AG08470 (cell line): Measurements from ENCODE around the gene HYI.

GRCh38 chr1:43450986-43451823 is 2.5 kb downstream of the HYI start:
- RRBS = 67% methylated on average over 1 of the region's 19 CpGs

DNA sequence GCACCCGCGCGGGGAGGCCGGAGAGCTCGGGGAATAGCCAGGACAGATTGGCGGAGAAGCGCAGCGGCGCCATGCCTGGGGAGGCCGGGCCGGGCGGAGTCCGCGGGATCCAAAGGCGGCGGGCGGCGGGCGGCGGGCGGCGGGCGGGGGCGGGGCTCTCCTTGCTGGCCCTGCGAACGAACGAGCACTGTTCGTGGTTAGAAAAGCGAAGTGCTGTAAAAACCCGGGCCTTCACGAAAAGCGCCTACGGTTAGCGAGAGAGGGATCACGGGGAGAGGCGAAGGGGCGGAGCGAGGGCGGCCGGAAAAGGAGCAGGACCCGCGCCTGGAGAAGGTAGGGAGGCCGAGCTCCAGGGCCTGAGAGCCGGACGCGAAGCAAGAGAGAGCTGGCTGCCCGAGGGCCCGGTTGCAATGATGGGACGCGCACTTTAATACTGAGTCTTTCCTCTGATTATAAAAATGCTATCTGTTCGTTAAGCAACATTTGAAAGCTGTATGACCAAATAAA is at the start of gene HYI:
HYI (minus strand) TSS at position 211 of the 507 bp plus-strand sequence.
- RRBS = 4% methylated on average over 17 of the region's 51 CpGs

DNA sequence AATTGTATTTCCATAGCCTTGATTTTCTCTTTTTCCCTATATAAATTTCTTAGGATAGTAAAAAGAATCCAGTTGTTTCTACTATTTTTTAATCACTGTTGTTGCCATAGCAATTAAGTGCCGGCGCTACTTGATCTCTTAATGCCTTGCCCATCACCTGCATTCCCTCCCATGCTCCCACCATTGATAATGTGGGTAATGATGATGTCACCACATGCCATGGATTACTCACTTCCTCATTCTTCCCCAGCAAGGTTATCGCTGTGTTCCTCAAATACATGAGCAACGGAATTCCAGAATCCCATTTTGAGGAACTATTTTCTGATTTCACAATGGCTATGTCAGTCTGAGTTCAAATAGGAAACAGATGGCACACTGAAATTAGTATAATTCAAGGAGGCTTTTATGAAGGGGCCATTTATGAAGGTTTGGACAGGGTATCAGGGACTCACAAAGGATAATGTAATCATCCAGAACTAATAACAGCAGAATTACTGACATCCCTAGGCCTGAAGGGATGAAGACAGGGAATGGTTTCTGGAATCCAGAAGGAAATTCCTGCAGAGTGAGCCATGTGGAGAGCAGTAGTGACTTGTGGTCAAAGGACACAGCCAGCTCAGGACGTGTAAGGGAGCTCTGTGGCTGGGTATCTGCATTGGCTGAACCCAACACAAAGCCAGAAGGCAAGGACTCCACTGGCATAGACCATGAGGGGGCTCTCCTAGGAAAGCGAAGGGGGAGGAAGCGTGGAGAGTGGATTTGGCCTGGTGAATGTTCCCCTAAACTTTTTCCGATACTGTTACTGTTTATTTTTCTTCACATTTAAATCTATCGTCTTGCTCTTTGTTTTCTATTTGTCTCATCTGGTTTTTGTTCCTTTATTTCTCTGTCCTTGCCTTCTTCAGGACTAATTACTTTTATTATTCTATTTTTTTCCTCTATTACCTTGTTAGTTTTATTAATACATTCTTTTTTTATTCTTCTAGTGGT is 19.0 kb upstream of the HYI start:
- RRBS = no CpG with 5 or more reads among the region's 9 CpGs

DNA sequence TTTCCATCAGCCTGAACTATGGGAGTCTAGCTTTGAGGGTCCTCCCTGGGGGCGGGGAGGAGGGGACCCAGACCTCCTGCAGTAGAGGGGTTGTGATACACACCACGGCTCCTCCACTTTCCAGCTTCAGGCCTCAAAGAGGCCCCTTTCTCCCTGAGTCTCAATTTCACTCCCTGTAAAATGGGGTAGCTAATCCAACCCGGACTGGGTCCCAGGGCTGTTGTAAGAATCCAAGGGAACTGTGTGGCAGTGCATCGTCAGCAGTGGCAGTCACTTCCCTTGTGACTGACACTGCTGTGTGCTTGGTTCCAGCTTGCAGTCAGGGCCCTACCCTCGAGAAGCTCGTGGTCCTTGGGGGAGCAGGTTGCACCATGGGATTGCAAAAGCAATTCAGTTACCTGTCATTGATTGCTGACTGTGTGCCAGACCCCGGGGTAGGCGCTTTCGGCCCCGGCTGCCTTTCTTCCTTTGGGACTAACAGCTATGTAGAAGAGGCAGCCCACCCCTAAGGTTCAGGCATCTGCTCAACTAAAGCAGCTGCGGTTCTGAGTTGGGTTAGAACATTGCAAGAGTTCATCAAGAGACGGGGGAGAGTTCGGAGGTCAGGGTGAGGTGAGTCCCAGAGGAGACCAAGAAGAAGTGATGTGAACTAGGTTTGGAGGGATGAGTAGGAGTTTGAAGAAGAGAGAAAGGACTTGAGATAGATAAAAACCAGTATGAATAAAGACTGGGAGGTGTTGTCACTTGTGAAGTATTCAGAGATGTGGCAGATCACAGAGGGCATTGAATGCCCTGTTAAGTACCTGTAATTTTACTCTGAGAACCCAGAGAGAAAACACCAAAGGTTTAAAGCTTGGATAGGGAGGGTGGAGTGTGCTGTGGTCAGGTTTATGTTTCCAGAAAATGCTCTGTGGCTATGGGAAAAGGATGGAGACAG is 3.0 kb downstream of the PTPRF start:
- RRBS = no CpG with 5 or more reads among the region's 13 CpGs

- RRBS = no CpG with 5 or more reads among the region's 16 CpGs
Measured at GRCh38 chr1:43540697-43541235, 10.1 kb downstream of the PTPRF start.

- RRBS = no CpG with 5 or more reads among the region's 10 CpGs
Measured at GRCh38 chr1:43669056-43669687, 19.2 kb downstream of the KDM4A start.

DNA sequence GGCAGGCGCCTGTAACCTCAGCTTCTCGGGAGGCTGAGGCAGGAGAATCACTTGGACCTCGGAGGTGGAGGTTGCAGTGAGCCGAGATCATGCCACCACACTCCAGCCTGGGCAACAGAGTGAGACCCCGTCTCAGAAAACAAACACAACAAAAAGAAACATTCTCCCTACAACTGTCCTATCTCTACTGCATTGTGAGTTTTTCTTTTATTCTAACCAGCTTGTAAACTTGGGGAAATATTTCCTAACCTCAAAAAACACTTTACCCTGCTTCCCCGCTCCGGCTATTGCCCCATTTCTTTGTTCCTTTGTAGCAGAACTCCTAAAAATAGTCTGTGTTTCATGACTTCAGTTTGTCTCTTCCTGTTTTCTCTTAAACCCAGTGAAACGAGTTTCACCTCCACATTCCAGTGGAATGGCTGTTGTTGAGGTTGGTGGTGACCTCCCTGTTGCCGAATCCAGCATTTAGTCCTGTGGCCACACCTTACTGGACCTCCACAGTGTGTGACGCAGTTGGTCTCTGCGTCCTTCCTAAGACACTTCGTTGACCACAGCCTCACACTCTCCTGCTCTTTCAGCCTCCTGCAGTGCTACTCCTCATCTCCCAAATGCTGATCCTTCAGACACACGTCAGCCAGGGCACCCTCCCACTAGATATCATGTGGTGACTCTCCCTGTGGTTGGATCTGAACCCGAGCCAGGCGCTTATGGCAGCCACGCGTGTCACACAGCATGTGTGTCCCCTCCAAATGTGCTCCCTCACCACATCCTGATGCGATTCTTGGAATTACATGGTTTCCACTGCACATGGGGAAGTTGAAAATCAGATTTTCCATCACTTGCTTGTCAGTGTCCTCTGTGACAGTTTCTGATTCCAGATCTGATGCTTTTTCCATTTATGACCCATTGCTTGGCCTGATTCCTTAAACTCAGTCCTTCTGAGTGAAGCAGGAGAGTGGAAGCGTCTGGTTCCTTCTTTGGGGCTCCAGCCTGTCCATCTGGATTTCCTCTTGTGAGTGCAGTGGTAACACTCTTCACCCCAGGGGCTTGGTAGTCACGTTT is 99.2 kb upstream of the ARTN start:
- RRBS = no CpG with 5 or more reads among the region's 20 CpGs

- RRBS = no CpG with 5 or more reads among the region's 4 CpGs
Measured at GRCh38 chr1:43915987-43916504, 17.6 kb upstream of the ARTN start.

- RRBS = 0% methylated on average over 3 of the region's 10 CpGs
Measured at GRCh38 chr1:43947549-43948536, 1.1 kb downstream of the IPO13 start.

DNA sequence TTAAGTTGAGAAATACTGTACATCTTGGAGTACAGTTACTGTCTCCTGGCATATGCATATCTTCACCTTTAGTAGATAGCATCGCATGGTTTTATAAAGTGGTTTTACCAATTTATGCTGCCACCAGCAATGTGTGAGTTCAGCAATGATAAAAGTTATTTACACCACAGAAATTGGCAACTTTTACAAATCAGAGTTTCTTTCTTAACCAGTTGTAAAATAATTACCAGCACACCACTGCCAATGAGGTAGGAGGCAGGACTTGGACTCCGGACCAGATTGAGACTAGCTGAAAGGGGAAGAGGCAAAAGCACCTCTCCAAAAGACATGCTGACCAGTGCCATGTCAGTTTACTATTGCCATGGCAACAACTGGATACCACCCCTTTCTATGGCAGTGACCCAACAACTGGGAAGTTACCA is 18.8 kb upstream of the SLC6A9 start:
- RRBS = no CpG with 5 or more reads among the region's 2 CpGs

DNA sequence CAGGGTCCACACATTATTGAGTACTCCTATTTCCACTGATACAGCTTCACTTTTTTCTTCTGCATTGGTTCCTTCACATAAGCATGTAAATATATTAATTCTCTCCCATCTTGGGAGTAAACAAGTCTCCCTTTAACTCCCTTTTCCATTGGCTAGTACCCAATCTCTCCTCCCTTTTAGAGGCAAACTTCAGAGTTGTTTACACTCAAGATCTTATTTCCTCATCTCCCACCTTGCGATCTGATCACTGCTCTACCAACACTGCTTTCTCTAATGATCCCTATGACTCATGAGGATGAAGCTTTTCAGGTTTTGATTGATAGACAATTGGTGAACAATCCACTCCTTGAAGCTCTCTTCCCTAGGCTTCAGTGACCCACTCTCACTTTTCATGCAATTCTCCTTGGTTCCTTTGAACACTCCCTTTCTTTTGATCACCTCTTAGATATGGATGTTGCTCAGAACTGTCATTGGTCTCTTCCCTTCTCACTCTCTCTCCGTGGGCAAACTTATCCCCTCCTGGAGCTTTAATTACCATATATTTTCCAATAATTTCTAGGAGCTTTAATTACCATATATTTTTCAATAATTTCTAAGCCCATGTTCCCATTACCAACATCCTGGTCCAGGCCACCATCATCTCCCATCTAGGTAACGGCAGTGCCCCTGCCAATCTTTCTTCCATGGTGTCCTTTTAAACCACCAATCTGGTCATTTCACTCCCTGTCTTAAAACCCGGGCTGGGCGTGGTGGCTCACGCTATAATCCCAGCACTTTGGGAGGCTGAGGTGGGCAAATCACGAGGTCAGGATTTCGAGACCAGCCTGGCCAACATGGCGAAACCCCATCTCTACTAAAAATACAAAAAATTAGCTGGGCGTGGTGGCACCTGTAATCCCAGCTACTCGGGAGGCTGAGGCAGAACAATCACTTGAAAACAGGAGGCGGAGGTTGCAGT is 20.7 kb downstream of the DMAP1 start:
- RRBS = no CpG with 5 or more reads among the region's 12 CpGs

DNA sequence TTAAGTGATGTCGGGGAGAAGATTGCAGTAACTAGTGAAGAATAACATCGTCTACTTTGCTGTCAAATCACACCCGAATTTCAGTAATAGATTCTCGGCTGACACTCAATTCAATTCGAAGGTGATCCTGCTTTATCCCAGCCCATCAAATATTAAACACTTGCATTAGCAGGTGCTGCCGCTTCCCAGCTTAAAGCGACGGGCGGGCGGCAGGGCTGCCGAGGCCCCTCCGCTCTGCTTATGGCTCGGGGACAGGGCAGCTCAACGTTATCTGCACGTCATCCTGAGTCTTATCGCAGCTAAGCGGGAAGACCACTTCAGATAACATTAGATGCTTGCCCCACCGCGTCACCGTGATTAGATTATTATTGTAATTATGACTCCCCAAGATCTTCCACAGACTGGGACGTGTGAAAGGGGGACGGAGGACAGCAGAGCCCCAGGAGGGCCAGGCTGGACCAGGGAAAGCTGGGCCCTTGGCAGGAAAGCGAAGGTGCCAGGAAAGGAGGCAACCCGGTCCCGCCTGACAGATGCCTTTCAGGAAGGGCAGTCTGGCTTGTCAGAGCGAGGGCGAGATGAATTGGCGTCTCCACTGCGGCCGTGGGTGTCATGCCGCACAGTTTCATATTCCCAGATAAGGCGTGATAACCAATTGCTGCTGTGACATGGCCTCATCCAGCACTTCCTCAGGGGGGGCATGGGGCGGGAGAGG is 36.9 kb downstream of the DMAP1 start:
- RRBS = no CpG with 5 or more reads among the region's 33 CpGs

- RRBS = no CpG with 5 or more reads among the region's 15 CpGs
Measured at GRCh38 chr1:44261419-44262296, 48.4 kb downstream of the DMAP1 start.

DNA sequence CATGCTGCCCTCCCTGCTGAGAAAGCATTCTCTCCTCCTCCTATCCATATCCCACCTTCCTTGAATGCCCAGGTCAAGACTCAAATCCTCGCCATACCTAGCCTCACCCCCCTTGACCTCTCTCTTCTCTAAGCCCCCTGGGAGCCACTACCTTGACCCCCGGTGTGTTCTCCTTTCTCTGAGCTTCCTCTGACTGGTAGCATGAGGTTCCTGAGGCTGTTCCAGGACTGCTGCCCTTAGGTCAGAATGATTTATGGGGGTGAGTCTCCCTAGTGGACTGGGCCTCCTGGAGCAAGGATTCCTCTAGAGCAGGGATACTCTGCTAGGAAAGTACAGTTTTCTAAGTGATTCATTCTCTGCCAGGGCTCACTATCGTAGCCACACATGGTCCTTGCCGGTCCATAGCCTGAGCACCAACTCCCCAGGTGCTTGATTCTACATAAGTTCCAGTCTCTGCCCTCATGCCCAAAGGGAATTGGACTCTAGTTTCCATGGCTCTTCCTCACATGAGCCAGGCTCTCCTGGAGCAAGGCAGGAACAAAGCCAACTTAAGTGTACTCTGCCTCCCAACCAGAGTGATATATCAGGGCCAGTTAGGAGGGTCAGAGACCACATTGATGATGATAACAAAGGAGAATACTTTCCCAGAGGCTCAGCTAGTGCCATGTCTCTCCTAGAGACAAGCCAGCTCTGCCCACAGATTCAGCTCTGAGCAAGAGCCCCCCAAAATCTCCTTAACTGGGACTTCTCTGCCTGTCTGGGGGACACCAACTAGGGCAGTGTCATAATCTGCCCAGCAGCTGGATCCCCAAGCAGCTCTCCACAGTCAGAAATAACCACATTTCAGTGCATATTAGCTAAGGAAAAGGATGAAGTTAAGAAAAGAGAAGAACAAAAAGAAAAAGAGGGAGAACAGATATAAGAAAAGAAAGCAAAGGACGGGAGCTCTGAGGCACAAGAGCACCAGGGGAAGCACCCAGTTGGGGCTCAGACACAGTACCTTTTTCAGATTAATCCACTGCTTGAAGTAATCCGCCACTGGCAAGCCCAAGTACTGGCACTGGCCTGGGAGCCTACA is 70.9 kb downstream of the ERI3 start:
- RRBS = no CpG with 5 or more reads among the region's 6 CpGs

- RRBS = 21% methylated on average over 4 of the region's 37 CpGs
Measured at GRCh38 chr1:44408376-44409336, 3.6 kb downstream of the RNF220 start.

DNA sequence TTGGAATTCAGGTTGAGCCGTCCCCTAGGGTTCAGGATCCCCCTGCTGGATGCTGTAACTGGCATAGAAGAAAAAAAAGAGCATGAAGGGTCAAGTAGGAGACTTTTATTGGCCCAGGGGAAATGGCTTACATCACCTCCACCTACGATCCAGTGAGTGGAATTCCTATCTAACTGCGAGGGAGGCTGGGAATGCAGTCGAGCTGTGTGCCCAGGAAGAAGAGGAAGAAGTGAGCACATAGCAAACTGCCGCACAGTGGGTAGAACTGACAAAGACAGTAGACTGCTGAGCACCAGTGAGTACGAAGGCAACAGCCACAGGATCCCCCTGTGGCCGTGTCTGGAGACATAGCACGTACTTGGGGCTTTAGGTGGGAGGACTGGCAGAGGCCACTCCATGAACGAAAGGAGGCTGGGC is 79.1 kb downstream of the RNF220 start:
- RRBS = no CpG with 5 or more reads among the region's 9 CpGs

DNA sequence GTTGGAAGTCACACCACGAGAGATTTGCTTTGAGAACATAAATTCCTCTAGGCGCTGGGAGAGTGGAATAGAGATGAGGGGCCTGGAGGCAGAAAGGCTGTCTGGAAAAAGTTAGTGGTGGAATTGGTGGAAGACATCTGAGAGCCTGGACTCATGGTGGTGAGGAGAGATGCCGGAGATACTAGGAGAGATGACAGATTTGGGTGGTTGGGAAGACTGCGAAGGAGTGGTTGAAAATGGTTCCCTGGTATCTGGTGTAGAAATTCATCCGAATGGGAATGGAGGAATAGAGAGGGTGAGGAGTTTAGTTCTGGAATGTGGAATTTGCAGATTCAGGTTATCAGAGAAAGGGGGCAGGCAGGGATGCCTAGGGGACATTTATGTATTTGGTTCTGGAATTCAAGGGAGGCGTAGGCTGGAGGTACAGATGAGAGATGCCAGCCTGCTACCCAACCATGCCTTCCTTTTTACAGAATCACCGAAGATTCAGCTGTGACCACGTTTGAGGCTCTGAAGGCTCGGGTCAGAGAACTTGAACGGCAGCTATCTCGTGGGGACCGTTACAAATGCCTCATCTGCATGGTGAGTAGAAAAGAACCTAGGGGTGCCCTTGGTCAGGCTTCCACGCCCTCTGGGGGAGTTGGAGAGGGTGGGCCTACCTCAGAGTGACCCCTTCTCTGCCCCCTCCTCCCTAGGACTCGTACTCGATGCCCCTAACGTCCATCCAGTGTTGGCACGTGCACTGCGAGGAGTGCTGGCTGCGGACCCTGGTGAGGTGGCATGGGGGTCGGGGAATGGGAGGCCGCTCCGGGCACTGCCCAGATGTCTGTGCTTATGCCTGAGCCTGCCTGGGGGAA is 24.9 kb downstream of the TMEM53 start:
- RRBS = no CpG with 5 or more reads among the region's 22 CpGs

DNA sequence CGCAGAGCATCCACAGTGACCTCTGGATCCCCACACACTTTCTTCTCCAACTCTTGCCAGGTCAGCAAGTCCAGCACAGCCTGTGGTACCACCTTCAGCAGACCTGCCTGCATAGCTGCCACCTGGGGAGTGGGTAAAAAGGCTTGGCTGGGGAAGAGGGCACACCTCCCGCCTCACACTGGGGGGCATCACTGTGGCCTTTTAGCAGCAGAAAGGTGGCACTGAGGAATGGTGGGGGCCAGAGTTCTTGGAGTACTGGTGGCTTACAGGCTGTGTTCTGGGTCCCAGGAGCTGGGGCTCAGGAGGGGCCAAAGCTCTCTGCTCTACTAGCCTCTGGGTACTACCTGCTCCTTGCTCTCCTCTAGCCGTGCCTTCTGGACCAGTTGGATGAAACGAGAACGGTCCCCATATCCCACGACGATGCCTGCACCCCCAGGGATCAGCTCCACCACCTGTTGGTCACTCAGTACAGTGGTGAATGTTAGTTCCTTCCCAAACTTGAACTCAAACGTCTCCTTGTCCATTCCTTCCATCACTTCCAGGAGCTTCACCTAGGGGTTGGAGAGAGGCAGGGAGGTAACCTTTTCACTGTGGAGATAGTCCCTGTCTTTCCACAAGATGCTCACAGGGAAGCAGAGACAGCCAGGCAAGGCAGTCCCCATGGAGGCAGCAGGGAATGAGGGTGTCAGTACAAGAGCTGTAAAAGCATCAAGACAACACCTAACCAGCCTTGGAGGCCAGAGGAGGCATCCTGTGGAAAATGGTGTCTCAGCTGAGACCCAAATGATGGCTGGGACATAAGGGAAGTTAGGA is 6.7 kb downstream of the HECTD3 start:
- RRBS = no CpG with 5 or more reads among the region's 8 CpGs

- RRBS = no CpG with 5 or more reads among the region's 7 CpGs
Measured at GRCh38 chr1:45325337-45326420, 1.0 kb upstream of the HPDL start.